Cardiac fibroblast (primary cell): ENCODE results near the gene DET1.

GRCh38 chr15:85707536-85708309, 87.0 kb downstream of the KLHL25 start:
- RRBS = no CpG with 5 or more reads among the region's 7 CpGs

- RRBS = no CpG with 5 or more reads among the region's 9 CpGs
Measured at GRCh38 chr15:85743185-85743455, 51.6 kb downstream of the KLHL25 start.

GRCh38 chr15:86592260-86592832, 512.7 kb downstream of the AGBL1 start:
- RRBS = no CpG with 5 or more reads among the region's 8 CpGs

DNA sequence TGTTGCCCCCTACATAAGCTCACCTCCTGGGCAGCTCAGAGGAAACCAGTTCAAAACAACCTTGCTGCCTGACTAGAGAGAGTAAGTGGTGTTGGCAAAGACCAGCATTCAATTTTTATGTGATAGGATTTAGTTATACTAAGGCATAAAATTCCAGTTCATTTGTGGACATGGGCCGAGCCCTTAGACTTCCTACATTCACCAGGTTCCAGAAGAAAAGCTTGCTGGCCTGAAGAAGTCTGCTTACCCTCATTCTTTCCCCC, 305.3 kb downstream of the NTRK3 start:
- RRBS = no CpG with 5 or more reads among the region's 1 CpG

DNA sequence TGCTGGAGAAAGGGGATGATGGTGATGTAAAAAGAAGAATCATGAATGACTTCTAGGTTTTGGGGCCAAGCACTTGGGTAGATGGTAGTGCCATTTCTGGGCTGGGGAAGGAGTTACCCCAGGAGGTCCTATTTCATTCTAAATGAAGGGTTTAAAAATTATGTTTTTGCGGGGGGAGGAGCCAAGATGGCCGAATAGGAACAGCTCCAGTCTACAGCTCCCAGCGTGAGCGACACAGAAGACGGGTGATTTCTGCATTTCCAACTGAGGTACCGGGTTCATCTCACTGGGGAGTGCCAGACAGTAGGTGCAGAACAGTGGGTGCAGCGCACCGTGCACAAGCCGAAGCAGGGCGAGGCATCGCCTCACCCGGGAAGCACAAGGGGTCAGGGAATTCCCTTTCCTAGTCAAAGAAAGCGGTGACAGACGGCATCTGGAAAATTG, 100.4 kb upstream of the NTRK3 start:
- RRBS = no CpG with 5 or more reads among the region's 14 CpGs

GRCh38 chr15:88454887-88455398, 12.2 kb downstream of the MRPL46 start:
- RRBS = no CpG with 5 or more reads among the region's 7 CpGs

DNA sequence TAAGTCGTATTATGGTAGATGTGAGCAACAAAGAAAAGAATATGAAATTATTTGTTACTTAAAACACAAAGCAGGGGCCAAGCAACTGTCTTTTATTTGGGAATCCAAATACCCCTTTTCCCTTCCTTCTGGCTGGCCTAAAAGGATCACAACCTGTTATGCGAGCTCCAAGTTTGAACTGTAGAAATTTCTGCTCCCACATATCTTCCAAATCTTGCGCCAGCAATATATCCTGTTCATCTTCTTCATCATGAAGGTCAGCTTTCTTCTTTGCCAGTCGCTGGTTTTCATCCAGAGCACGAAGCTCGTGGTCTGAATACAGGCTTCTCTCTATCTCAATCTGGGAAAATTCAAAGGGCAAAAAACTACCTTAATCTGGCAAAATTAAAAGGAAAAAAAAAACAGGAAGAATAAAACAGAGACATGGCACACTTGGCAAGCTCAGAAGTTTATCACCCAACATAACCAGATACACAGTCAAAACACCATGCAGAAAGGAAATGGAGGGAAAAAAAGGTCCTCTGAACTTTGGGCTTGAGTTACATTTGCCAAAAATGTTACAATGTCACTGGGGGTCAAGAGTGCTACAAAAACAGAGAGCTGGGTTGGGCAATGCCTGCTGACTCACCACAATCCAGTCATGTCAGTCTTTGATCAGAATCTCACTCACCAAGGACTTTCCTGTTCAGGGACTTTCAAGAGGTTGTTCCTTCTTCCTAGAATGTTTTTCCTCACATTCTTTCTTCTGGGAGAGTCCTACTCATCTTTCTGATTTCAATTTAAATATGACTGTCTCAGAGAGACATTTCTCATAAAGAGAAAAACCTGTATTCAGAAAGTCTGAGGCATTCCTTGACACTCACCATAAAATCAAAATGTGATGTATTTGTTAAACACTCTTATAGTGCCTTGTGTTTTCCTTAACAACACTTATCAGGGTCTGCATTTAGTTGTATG, 1.5 kb downstream of the MRPL46 start:
- RRBS = no CpG with 5 or more reads among the region's 6 CpGs

DNA sequence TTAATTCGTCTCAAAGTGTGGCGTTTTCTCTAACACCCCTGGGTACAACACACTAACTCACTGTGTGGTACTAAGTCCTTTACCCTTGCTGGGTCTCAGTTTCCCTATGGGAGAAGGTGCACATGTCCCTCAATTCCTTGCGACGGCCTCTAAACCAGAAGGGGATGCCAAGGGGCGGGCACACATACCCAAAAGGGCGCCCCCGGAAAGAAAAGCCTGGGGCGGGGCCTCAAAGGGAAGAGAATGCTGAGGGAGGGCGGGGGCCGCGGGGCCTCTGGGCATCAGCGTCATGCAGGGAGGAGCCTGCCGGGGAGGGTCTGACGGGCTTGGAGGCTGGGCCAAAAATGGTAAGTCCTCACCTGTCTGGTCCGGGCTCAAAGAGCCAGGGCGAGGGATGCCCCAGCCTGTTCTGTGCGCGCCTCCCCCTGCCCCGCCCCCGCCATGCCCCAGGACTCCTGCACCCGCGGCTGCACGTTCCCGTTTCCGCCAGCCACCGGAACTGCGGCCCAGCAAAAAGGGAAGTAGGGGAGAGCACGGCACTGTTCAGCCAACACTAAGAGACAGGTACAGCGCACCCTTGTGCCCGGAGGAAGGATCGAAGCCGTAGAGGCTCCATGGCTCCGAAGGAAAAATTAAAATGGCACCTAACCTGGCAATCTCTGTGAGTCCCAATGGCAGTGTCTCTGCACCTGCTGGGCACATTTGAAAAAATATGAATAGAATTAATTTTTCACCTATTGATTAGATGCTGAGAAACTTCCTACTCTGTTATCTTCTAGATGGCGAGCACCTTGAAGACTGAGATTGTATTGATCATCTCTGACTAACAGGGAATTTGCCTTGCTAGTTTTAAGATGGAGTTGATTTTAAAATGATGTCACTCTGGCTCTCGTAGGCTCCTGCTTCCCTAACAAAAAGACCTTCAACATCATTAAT, at the start of gene DET1:
DET1 (minus strand) TSS at position 501 of the 936 bp plus-strand sequence.
- RRBS = 3% methylated on average over 7 of the region's 35 CpGs

- RRBS = no CpG with 5 or more reads among the region's 2 CpGs
Measured at GRCh38 chr15:88623067-88623612, 2.0 kb downstream of the AEN start.

DNA sequence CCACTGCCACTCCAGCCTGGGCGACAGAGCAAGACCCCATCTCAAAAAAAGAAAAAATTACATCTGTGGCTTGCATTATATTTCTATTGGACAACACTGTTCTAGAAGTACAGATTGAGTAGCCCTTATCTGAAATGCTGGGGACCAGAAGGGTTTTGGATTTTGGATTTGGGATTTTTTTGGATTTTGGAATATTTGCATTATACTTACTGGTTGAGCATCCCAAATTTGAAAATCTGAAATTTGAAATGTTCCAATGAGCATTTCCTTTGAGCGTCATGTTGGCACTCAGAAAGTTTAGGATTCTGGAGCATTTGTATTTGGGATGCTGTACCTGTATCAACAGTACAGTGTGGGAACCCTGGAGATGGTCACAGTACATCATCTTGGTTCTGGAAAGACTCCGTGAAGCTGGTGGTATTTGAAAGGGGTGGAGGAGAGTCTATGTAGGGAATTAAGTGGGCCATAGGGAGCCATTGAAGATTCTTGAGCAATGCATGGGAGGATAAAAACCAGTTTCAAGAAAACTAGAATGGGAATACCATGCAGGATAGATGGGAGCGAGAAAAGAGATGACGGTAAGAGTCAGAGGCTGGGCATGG, 4.9 kb downstream of the ISG20 start:
- RRBS = no CpG with 5 or more reads among the region's 5 CpGs

- RRBS = no CpG with 5 or more reads among the region's 12 CpGs
Measured at GRCh38 chr15:88985582-88986351, 72.6 kb upstream of the MFGE8 start.

GRCh38 chr15:88995423-88995950, 82.3 kb upstream of the MFGE8 start:
- RRBS = no CpG with 5 or more reads among the region's 6 CpGs

DNA sequence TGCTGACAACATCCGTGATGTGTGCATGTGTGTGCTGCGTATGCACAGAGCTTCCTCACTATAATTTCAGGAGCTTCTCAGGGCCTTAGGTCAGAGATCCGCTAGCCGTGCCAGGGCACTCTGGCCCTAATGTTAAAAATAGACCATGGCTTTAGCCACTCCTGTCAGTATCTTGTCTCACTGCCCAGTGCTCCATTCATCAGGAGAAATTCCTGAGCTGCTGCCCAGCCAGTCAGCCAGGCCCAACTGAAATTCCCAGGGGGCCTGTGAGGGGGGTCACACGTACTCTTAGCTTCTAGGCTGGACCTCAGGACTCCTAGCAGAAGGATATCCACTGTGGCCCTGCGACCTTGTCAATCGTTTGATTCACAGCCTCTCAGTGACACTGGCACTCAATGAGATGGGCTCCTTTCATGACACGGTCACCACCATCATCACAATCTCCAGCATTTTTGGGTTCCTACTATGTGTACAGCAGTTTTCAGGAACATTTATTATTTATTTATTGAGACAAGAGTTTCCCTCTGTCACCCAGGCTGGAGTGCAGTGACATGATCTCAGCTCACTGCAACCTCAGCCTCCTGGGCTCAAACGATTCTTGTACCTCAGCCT, 69.9 kb upstream of the ABHD2 start:
- RRBS = no CpG with 5 or more reads among the region's 9 CpGs

GRCh38 chr15:89088853-89089404, 673 bp downstream of the ABHD2 start:
- RRBS = 10% methylated on average over 4 of the region's 22 CpGs

DNA sequence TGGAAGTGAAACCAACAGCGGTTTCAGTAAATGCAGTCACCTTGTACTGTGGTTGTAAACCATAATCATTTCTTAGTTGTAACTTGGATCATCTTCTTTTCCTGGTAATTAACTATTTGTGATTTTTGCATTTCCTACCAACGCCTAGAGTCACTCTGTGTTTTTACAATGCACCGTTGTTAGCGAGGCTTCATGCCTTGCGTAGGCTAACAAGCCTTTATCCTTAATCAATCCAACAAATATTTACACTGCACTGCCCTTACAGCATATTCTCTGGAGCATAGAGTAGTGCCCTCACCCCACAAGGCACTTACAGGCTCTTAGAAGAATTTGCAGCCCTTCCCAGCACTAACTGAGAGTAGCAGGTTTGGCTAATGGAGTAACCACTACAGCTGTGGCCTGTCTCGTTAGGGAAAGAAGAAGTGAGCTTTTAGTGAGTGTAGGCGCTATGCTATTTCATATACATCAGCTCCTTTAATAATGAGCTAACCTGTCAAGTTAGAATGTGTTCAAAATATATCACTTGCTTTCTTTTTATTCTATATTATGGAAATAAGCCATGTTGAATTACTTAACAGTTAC, 62.7 kb downstream of the ABHD2 start:
- RRBS = no CpG with 5 or more reads among the region's 7 CpGs

DNA sequence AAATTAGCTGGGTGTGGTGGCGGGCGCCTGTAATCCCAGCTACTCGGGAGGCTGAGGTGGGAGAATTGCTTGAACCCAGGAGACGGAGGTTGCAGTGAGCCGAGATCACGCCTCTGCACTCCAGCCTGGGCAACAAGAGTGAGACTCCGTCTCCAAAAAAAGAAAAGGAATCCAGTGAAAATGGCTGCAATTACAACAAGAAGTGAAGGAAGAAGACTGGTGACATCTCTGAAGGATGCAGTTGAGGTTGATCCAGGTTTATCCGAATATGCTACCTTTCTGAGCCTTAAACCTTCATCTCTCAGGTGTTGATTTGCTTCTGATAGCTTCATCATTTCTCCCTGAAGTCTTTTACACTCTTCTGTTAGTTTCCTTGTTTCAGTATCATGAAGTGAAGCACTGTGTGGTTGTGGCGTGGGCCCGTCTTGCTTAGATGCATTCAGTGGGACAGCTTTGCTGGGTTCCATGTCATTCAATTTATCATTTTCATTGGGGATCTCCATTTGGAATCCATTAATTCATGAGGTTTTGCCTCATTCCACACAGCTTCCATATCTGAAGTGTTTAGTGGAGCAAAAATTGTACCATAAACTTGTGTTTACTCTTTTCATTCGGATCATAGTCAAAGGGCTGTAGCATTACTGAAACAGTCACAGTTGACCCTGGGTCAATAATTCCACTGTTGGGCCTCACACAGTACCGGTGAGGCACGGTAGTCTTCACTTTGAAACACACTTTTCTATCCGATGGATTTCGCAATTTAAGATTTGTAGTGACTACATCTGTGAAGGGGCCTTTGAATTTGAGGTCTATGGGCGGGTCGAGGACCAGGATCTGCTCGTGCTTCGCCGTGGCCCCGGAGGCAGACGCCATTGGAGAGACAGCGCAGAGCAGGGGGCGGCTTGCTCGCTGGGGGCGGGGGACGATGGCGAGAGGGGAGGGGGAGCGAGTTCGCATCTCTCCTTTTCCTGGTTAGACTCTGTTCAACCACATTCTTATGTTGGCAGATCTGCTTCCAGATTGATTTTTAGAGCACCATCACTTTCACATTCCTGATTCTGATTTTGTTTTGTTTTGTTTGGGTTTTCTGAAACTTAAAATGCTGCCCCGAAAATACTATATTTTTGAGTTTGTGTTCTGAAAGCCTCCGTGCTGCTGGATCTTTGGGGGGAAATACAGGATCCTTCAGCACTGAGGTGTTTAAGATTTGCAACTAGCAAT, 20.0 kb downstream of the RLBP1 start:
- RRBS = no CpG with 5 or more reads among the region's 32 CpGs

GRCh38 chr15:89358565-89359182, 24.1 kb upstream of the POLG start:
- RRBS = 2% methylated on average over 6 of the region's 60 CpGs

- RRBS = under 1% methylated on average over 7 of the region's 46 CpGs
Measured at GRCh38 chr15:89575788-89576743, 797 bp downstream of the TICRR start.

DNA sequence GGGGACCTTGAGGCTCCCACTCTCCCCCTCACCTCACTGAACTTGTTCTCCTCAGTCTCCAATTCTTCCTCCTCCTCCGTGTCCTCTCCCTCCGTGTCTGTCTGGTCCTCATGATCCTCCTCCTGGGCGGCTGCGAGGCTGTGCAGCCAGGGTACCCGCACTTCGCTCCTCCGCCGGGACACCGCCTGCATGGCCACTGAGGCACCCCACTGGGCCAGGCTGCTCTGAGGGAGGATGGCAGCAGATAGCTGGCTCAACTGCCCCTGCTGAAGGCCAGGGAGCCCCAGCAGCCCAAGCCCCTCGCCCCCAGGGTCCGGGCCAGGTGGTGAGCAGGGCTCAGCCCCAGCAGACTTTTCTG, 11.6 kb downstream of the PLIN1 start:
- RRBS = 100% methylated on average over 2 of the region's 11 CpGs

DNA sequence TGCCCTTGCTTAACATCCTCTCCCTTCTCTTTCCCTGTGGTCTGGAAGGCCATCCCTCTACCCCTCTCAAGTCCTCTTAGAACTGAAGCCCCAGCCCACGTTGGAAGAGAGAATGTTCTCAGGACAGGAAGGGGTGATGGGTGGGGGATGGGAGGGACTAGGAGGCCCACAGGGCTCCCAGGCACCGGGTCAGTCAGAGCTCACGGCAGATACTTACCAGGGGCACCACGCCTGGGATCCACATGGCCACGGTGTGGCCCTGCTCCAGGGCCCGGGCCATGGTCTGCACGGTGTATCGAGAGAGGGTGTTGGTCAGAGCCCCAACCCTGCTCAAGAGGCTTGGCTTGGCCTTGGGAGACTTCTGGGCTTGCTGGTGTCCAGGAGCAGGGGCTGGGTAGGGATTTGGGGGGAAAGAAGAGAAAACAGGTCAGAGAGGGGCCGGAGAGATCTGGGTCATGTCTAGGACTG, 9.8 kb downstream of the PLIN1 start:
- RRBS = 77% methylated on average over 4 of the region's 9 CpGs